Measurements from ENCODE around the gene PIK3C2A.

- PRO-cap = no peak
- RAMPAGE, long total RNA, 4 experiments = no peak in any of the 4 experiments
Observed at GRCh38 chr11:15552134-15552987, 437.6 kb downstream of the INSC start.

GRCh38 chr11:15910309-15911364 is 445.7 kb downstream of the SOX6 start:
- PRO-cap = no peak
- RAMPAGE, long total RNA, 4 experiments = no peak in any of the 4 experiments

DNA sequence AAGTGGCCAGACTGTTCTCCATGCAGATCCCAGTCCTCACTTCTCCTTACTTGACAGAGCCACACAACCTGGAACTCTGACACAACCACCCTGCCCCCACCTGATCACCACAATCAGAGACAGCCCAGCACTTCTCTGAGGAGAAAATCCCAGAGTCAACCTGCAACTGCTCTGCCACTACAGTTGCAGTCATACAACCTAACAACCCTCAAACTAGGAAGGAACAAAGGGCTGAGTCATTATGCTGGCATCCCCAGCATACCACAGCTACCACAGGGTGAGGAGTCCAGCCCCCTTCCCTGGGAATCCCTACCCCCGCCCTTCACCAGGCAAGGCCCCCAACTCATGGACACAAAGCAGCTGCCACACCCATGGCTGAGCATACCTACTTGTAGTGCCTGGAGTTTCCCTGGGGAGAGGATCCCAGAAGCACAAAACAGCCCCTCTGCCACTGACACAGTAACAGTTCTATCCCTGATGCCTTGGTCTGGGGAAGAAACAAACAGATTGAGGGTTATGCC is 68.6 kb upstream of the C11orf58 start:
- PRO-cap = no peak
- RAMPAGE, long total RNA, 4 experiments = no peak in any of the 4 experiments

- PRO-cap = no peak
- RAMPAGE, long total RNA, 4 experiments = no peak in any of the 4 experiments
Observed at GRCh38 chr11:16737906-16738105, 641 bp upstream of the C11orf58 start.

DNA sequence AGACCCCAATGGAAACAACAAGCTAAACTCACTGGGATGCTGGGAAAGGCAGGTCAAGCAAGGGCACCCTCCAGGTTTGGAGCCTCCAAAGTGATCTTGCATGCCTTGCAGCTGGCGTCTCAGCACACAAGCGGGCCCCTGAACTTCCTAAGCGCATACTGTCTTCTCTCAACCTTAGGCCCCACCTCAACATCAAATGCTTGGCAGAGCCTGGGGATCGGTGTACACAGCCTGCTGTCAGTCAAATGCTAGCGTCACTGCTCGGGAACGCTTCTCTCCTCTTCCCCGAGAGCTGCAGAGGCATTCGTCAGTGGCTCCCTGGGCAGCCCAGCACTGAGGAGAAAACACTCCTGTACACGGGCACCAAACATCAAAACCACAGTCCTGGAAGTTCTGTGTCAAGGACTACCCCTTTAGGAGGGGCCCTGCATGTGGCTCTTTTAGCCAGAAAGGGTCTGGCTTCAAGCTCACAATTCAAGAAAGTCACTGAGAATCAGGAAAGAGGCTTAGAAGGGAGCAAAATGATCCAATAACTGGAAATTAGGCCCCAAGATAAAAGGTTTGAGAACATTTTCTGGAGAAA is 125.0 kb downstream of the C11orf58 start:
- PRO-cap = no peak
- RAMPAGE, long total RNA, 4 experiments = no peak in any of the 4 experiments

- PRO-cap = no peak
- RAMPAGE, long total RNA, 4 experiments = no peak in any of the 4 experiments
Observed at GRCh38 chr11:17011473-17012754, 2.3 kb downstream of the PLEKHA7 start.

- PRO-cap = no peak
- RAMPAGE, long total RNA, 4 experiments = no peak in any of the 4 experiments
Observed at GRCh38 chr11:17015698-17016108, 1.5 kb upstream of the PLEKHA7 start.

DNA sequence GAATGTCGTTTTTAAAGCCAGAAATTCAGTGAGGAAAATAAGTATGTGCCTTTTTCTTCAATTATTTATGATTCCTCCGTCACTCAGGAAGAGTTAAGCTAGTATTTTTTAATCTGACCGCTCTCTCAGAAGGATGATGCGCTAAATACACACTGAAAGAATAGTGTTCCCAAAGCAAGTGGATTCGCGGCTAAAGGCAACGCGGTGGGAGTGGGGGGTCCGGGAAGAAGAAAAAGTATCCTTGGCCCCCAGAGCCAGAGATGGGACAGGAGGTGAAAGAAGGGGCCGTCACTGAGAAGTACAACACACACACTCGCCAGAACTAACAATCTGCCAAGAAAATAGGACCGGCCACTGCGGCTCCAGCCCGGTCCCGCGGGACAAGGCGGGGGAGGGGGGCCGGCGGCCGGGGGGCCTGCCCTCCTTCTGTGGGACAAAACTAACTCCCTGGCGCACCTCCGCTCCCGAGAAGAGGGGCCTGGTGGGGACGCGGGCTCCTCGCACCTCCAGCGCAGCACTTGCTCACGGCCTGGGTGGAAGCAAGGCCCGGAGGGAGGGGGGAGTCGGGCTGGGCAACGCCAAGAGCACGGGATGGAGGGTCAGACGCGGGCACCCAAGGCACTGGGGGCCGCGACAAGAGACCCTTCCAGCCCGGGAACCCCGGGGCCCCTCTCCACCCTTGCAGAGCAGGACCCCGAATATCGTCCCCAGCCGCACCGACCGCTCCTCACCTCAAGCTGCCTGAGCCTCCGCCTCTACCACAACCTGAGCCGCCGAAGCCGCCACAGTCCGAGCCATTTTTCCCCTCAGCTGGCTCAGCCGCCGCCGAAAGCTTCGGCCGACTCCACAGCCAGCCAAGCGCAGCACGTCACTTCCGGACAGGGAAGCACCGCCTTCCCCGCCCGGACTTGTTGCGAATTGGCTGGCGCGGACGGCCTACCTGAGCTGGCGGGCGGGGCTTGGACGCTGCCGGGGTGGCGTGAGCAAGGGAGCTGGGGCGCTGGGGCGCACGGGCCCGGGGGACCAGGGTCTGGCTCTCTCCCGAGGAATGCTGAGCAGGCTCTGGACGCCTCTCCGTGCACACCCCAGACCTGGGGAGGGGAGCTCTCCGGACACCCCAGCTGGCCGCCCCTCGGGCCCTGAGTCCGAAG is at the start of gene PIK3C2A:
PIK3C2A (minus strand) TSS at position 870 of the 1,151 bp plus-strand sequence.
- PRO-cap = bidirectional peak, plus-strand start at position 602 of the sequence, minus-strand start at position 535 of the sequence; bidirectional peak, plus-strand start at position 966 of the sequence, minus-strand start at position 870 of the sequence
- RAMPAGE, long total RNA, 4 experiments = start-site peak on the minus strand in 4 of 4 experiments, centred at positions 824 to 838 of the sequence, 559 to 3,003 reads per replicate

DNA sequence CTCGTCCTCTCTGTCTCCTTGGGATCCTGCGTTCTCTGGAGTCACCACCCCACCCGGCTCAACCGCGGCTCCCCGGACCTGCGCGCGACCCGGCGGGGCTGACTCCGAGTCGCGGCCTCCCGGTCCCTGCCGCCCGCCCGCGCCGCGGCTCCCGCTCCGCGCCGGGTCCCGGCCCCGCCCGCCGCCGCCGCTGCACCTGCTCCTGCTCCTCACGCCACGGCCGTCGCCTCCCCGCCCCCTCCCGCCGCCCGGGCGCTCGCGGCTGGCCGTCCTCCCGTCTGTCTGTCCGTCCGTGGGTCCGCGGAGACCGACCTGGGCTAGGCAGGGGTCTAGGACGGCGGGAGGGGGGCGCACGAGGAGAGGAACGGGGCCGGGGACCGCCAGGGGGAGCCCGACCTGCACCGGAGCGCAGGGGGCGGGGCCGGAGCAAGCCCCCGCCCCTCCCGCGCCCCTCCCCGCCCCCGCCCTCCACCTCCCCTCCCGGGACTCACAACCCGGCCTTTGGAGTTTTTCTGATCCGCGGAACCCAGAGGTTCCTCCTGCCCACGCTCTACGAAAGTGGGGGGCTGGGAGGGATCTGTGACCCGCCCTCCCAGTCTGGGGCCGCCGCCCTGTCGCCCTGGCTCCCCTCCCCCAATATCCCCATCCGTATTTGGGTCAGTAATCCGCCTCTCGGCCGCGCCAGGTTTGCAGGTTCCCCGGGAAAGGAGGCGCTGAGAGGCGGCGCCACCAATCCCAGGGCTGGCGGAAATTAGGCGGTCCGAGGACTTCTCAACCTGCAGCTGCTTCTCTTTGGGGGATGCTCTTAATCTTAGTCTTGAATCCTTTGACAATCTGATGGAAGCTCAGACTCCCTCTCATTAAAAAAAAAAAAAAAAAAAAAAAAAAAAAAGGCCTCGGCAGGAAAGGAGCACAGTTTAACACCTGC is 783 bp upstream of the KCNJ11 start:
- PRO-cap = bidirectional peak, plus-strand start at position 505 of the sequence, minus-strand start at position 284 of the sequence
- RAMPAGE, long total RNA, 4 experiments = no peak in any of the 4 experiments

GRCh38 chr11:17410967-17411524 is 22.6 kb upstream of the KCNJ11 start:
- PRO-cap = no peak
- RAMPAGE, long total RNA, 4 experiments = no peak in any of the 4 experiments

DNA sequence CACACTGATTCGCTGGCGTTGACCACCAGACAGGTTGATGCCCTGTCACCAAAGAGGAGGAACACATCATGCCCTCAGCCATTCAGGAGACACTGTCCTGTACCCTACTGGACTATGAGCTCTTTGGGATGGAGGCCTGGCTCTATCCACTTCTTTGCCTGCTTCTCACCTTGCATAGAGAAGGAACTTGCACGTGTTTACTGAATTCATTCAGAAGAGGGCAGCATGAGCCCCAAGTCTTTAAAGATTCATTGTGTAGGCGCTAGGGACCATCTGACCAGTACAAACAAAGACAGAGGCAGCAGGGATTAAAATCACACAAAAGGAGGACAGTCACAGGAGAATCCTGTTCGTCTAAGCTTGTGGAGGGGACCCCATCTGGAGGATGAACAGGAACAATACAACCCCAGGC is 24.3 kb upstream of the KCNJ11 start:
- PRO-cap = no peak
- RAMPAGE, long total RNA, 4 experiments = no peak in any of the 4 experiments

DNA sequence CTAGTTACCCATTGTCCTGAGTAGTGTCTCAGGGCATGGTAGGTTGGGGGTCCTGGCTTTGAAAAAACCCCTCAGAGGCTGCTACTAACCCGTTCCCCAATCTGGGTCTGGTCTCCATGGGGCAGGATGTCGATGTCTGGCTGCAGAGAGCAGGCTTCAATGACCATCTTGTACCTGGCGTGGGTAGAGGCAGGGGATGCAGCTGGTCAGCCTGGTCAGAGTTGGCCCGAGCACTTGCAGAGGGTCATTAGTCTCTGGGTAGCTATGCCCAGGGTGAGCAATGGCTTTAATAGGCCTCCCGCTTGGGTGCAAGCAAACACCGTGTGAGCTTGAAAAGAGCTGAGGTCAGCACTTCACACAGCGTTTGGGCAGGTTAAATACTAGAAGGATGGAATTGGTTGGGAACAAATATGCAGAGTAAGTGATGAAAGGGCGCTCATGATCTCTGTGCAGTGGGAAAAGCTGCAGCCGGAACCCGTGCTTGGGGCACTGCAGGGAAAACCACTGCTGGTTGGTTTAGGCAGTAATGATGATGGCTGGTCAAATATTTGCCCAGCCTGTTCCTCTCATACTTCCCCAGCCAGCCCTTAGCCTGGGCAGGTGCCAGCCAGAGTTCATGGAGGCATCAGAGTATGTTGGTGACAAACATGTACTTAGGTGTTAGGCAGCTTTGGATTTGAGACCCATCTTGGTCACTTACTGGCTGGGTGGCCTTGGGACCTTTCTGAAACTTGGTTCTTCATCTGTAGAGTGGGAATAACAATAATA is 25.0 kb upstream of the KCNJ11 start:
- PRO-cap = no peak
- RAMPAGE, long total RNA, 4 experiments = no peak in any of the 4 experiments

- PRO-cap = no peak
- RAMPAGE, long total RNA, 4 experiments = no peak in any of the 4 experiments
Observed at GRCh38 chr11:17506670-17507113, 30.0 kb upstream of the ABCC8 start.

- PRO-cap = no peak
- RAMPAGE, long total RNA, 4 experiments = no peak in any of the 4 experiments
Observed at GRCh38 chr11:17541250-17542019, 2.8 kb downstream of the USH1C start.

- PRO-cap = no peak
- RAMPAGE, long total RNA, 4 experiments = no peak in any of the 4 experiments
Observed at GRCh38 chr11:17683151-17684242, 35.9 kb upstream of the MYOD1 start.

- PRO-cap = no peak
- RAMPAGE, long total RNA, 4 experiments = no peak in any of the 4 experiments
Observed at GRCh38 chr11:17985412-17985835, 27.4 kb downstream of the SERGEF start.

DNA sequence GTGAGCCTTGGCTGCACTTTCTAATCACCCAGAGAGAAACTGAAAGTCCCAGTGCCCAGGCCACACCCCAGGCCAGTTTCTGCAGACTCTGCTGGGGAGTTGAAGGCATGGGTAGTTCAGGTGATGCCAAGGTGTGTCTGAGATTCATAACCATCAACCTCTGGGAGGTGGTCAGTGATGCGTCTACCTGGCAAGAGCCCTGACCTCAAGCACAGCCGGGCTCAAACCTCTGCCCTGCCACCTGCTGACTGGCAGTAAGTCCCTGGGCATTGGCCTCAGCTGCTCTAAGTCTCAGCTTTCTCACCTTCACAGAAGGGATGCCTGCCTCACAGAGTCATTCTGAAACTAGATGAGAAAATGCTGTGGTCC is 1.7 kb downstream of the SAA2 start:
- PRO-cap = no peak
- RAMPAGE, long total RNA, 4 experiments = no peak in any of the 4 experiments

GRCh38 chr11:18309615-18310190 is 12.2 kb downstream of the HPS5 start:
- PRO-cap = no peak
- RAMPAGE, long total RNA, 4 experiments = no peak in any of the 4 experiments

GRCh38 chr11:18321626-18321896 is 379 bp downstream of the HPS5 start:
- PRO-cap = no peak
- RAMPAGE, long total RNA, 4 experiments = no peak in any of the 4 experiments

- PRO-cap = bidirectional peak, plus-strand start at chr11:18384576, minus-strand start at chr11:18384457
- RAMPAGE, long total RNA, 4 experiments = no peak in any of the 4 experiments
Observed at GRCh38 chr11:18383953-18384909, 10.1 kb upstream of the LDHA start.